Natural killer cell (primary cell): ENCODE results near the genes IRF5, STRIP2 and NRF1.

DNA sequence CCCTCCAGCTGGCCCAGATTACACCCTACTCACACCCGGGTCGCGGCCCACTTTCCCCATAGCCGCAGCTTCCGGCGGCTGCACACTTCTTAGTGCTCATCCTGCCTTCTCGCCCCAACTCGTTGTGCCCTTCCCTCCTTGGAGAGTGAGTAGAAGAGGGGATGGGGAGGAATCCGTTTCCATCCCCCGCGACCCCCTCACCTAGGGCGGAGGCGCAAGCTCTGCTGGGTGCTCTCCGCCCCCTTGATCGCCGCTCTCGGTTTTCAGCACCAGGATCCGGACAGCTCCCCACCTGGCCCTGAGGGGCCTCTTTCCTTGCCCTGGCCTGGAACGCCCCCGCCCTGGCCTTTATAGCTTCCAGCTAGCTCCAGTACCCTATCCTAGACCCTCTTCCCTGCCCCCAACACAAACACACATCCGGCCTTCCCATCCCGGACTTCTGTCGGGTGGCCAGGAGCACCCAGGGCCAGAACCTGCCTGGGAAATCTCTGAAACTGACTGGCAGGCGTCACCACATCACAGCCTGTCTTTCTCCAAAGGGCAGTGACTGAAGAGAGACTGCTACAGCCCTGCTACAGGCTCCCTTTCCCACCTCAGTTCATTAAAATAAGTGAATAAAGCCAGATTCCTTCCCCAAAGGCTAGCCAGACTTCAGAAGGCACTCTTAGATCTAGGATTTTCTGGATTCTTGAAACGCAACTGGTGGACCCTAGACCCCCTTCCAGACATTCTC lies 72.4 kb upstream of the LEP start:
- PRO-cap = no peak

- PRO-cap = no peak
Measured at GRCh38 chr7:128303855-128304164, 39.9 kb downstream of the RBM28 start.

DNA sequence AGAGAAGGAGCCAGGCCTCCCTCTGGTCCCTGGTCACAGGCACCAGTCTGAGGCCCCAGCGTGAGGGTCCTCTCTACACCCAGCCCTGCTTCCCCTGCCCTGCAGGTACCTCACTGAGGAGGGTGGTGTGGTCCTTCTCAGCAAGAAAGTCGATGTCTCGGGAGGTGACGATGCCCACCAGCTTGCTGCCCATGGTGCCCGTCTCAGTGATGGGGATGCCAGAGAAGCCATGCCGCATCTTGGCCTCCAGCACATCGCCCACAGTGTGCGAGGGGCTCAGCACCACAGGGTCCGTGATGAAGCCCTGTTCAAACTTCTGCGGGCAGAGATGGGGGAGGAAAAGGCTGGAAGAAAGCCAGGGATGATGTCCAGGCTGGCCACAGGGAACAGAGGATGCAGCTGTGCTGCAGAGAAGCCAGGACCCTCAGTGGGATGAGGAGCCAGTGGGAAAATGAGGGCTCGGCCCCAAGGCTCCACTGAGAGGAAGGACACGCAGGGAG lies 9.5 kb downstream of the IMPDH1 start:
- PRO-cap = no peak

DNA sequence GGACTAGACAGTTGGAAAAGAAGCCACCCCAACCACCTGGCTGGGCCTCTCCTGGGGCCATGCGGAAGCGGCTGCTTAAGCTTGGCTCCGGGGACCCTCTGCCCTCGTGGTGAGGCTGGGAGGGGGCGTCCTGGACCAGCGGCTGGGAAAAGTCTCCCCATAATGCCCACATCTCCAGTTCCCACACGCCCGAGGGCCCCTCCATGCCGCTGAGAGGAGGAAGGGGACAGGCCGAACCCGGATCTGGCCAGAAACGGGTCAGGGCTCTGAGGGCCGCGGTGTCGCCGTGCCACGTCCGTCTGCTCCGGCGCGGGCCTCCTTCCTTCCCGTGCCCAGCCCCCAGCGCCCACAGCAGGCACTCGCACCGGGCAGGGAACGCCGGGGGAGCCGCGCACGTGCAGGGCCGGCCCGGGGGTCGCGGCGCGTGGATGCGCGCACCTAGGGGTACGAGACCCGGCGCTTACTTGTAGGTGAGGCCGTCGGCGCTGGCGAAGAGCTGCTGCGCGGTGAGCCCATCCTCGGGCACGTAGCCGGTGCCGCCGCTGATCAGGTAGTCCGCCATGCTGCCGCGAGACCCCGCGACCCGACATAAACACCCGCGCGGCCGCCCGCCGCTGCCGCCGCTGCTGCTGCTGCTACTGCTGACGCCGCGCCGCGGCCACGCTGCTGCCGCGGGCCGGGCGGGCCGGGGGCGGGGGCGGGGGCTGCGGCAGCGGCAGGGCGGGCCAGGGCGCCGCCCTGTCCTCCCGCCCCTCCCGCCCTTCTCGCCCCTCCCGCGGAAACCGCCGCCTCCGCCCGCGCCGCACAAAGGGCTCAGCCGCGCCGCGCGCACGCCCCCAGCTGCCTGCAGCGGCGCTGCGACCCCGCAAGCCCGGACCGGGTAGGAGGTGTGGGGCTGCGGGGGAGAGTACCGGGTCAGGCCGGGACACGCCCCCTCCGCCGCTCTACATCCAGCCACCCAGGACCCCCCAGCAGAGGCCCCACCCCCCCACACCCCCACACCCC lies 4.2 kb downstream of the IMPDH1 start:
- PRO-cap = unidirectional peak, minus-strand start at position 616 of the sequence

GRCh38 chr7:128454262-128454945 lies 1.3 kb upstream of the HILPDA start:
- PRO-cap = no peak

- PRO-cap = no peak
Measured at GRCh38 chr7:128533352-128534177, 57.0 kb downstream of the METTL2B start.

DNA sequence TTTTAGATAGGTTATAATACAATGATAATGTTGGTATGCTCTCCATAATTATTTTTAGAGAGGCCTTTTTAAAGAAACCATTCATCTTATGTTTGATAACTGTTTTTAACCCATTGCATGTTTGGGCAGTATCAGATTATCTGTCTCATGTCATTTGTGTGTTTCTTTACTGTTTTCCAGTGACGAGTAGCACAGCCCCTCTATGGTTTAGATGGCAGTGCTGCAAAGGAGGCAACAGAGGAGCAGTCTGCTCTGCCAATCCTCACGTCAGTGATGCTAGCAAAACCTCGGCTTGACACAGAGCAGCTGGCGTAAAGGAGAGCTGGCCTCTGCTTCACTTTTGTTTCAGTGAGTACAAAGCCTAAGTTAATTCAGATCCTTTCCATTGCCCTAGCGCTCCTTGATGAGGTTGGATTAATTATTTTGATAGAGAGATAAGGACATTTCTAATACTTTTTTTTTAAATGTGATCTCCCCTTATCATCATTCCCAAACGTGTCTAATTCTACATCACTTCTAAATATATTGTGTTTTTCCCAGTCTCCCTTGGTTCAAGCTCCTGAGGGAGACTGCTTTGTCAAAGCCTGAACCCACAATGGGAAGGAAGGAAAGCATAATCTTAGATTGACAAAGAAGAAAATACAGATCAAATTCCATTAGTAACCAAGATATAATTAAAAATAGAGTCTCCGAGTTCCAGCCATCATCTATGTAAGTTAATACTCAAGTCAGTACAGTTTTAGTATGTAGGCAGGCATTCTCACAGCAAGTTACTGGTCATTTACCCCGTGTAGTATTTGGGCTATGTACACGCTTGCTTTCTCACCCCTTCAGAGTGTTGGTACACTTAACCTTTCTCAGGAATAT lies 80.2 kb upstream of the GARIN1A start:
- PRO-cap = no peak

DNA sequence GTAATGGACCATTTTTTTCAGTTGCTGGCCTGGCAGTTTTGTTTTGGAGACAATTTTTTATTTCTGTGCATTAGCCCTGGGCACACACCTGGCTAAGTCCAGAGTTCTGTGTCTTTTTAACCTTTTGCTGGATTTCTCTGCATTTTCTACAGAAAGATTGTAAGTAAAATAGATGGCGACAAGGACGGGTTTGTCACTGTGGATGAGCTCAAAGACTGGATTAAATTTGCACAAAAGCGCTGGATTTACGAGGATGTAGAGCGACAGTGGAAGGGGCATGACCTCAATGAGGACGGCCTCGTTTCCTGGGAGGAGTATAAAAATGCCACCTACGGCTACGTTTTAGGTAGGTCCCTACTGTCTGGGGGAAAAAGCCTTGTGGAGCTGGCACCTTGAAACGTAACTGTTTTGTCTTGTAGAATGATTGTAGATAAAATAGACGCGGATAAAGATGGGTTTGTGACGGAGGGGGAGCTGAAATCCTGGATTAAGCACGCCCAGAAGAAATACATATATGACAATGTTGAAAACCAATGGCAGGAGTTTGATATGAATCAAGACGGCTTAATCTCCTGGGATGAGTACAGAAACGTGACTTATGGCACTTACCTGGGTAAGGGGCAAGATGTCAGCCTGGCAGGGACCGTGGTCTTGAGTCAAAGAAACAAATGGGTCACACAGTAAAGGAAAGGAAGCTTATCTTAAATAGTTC lies 15.1 kb downstream of the CALU start:
- PRO-cap = no peak

GRCh38 chr7:128792588-128793157 lies 905 bp downstream of the CCDC136 start:
- PRO-cap = no peak

GRCh38 chr7:128811693-128812476 lies 18.3 kb upstream of the FLNC start:
- PRO-cap = no peak

DNA sequence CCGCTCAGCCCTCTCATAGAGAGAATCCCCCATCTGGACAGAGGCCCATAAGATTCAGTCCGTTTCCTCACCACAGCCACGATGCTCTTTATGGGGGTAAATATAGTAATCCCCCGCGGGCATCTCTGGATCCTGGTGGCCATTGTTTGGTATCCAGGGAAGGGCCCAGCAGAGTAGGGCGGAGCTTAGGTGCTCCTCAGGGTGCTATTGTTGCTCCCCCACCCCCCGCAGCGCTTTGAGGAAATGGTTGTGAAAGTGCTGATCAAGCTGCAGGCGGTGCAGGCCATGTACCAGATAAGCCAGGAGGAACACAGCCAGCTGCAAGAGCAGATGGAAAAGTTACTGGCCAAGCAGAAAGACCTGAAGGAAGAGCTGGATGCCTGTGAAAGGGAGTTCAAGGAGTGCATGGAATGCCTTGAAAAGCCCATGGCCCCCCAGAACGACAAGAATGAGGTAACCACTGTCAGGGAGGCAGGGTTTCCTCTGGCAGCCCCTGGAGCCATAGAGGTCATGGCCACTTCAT lies 17.7 kb upstream of the FLNC start:
- PRO-cap = no peak

- PRO-cap = no peak
Measured at GRCh38 chr7:128843055-128843581, 12.9 kb downstream of the FLNC start.

- PRO-cap = no peak
Measured at GRCh38 chr7:128857015-128857599, 5.5 kb upstream of the ATP6V1F start.

DNA sequence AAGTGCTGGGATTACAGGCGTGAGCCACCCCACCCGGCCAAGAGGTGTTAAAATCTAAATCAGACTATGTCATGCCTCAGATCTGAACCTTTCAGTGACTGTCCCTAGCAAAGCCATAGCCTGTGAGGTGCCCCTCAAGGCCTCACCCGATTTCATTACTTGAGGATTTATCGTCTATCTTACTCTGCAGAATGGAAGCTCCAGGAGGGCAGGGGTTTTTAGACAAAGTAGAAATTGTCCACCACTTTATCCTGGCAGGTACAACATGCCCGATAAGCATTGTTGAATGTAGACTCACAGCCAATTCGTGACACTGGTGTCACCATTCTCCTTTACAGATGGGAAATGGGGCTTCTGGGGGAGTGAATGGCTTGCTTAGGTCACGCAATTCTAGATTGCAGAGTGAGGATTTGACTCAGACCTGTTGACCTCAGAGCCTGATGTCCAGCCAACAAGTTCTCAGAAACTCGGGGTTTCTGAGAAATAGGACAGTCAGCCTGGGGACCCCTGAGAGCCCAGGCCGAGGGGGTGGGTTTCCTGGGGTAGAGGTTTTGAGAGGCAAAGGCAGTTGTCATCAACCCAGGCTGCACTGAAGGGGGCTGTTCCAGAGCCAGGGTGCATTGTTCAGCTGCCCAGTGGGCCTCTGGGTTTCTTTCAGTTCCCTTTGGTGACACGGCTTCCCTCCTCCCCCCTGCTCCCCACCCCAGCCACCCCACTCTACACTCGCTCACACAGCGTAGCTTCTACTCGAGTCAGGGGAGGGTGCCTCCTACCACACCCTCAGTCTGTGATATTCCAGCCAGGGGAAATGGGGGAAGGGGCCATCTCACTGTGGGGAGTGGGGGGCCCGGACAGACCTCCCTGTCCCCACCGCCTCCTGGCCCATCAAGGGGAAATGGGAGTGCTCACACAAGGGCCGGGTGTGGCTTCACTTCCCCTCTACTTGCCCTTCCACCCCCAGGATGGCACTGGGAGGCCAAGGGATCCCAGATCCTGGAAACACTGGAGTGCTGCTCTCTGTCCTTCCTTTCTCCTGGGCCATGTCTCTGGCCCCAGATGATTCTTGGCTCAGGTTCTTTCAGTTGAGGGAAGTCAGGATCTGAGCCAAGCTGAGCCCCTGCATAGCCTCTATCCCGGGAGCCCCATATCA lies 3.0 kb upstream of the IRF5 start:
- PRO-cap = no peak

DNA sequence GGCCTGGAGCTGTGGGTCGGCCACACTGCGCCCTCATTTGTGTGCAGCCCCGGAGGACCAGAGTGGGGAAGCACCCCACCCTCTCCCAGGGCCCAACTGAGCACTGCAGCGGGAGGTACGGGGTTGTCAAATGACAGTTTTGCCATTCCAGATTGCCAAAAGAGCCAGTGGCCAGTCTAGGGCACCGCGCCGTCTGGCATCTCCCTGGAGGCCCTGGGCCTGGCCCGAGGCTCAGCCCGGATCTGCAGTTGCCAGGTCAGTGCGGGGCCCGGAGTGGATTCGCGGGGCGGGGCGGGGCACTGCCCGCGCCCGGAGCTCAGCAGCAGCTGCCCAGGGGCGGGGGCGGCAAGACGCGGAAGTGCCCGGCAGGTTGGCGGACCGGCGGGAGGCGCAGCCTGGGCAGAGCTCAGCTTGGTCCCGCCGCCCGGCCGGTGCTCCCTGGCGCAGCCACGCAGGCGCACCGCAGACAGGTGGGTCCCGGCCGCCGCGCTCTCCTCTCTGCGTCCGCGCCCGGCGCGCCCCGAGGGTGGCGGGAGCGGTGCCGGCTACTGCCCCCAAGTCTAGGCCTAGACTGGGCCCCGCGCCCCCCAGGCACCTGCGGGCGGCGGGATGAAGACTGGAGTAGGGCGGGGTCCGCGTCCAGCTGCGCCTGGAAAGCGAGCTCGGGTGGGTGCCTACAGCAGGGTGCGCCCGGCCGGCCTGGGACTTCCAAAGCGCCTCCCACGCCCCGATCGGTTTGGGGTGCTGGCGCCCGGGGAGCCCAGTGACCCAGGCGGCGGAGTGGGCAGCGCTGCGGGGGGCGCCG lies at the start of gene IRF5:
Gene IRF5, plus strand, starts transcription at position 348 of the 805 bp plus-strand sequence.
- PRO-cap = bidirectional peak, plus-strand start at position 348 of the sequence, minus-strand start at position 244 of the sequence

GRCh38 chr7:128938816-128940007 lies 1.5 kb downstream of the IRF5 start:
- PRO-cap = no peak

DNA sequence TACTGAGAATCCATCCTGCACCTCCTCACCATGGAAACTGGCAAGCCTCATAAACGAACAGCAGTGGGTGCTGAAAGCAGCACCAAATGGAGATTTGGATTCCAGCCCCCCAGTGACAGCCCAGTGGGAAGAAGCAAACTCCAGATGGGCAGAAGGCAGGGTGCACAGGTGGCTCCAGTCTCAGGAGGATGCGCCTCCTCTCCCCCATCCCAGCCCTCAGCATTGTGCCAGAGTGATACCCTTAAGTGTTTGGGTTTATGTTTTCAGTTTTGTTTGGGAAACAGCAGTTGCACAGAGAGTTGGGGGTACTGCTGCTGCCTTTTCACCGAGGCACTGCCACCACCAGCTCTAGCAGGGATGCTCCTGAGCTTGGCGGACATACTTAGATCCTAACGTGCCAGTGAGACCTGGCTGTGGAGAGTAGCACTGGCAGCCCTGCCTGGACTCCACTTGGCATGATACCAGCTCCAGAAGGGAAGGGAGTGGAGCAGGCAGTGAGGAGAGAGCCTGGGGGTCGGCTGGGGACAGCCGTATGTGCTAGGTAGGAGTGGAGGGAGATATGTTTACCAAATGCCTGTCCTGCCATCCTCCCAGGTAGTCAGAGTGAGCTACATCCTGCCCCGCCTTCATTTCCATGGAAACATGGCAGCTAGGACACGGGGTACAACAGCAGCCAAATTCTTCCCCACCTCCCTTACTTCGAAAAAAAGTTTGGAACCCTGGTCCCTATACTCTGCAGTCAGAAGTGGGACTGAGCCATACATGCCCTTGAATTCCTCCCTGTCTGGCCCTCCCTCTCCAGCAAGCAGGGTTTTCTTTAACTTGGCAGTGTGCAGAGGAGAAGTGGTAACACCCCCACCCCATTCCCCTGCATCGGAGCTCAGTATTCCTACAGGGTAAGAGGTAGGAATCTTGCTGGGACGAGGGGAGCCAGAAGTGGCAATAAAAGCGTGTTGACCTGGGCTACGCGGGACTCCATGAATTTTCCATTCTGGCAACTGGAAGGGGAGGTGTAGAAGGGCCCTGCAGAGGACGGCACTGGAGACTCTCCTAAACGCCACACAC lies 20.2 kb upstream of the SMO start:
- PRO-cap = no peak

DNA sequence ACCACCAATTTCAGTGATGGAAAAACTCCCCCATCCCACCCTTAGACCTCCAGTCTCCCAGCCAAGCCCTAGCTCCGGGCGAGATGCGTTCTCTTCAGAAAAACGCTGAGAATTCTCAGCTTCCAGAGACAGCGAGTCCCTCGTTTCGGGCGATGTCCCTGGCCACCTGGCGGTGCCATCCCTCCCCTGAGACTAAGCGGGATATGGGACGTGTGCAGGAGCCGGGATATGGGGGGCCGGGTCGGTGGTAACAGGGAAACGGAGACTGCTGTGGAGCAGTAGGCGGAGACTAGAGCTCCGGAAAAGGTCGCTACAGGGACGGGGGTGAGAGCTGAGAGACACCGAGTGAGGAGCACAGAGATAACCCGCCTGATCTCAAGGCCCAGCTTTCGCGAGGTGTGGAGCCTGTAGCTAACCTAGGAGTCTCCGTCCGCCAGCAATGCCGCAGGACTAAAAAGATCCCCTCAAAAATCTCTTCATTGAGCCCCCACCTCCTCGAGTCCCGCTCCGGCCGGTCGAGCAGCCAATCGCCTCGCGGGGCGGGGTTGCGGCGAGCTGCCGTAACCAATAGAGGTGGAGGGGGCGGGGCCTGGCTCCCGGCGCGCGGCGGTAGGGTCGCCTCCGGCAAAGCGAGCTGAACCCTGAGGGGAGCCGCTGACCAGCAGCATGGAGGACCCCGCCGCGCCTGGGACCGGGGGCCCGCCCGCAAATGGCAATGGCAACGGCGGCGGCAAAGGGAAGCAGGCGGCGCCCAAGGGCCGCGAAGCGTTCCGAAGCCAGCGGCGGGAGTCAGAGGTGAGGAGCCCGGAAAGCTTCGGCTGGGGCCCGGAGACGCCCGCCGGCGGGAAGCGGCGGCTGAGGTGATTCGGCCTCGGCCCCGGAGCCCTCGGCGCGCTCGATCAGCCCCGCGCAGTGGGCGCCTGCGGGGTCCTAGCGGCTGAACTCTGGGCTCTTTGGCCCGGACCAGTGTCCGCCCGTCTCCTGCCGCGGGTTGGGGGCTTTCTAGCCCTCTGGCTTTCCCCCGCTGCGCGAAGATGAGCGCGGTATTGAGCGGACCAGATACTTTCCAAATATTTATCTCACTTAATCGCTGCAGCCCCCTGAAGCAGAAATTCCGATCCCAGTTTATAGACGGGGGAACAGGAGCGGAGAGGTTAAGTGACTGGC lies at the start of gene STRIP2:
Gene STRIP2, plus strand, starts transcription at position 626 of the 1,167 bp plus-strand sequence.
- PRO-cap = bidirectional peak, plus-strand start at position 627 of the sequence, minus-strand start at position 428 of the sequence

GRCh38 chr7:129434974-129435386 lies 748 bp downstream of the STRIP2 start:
- PRO-cap = no peak

DNA sequence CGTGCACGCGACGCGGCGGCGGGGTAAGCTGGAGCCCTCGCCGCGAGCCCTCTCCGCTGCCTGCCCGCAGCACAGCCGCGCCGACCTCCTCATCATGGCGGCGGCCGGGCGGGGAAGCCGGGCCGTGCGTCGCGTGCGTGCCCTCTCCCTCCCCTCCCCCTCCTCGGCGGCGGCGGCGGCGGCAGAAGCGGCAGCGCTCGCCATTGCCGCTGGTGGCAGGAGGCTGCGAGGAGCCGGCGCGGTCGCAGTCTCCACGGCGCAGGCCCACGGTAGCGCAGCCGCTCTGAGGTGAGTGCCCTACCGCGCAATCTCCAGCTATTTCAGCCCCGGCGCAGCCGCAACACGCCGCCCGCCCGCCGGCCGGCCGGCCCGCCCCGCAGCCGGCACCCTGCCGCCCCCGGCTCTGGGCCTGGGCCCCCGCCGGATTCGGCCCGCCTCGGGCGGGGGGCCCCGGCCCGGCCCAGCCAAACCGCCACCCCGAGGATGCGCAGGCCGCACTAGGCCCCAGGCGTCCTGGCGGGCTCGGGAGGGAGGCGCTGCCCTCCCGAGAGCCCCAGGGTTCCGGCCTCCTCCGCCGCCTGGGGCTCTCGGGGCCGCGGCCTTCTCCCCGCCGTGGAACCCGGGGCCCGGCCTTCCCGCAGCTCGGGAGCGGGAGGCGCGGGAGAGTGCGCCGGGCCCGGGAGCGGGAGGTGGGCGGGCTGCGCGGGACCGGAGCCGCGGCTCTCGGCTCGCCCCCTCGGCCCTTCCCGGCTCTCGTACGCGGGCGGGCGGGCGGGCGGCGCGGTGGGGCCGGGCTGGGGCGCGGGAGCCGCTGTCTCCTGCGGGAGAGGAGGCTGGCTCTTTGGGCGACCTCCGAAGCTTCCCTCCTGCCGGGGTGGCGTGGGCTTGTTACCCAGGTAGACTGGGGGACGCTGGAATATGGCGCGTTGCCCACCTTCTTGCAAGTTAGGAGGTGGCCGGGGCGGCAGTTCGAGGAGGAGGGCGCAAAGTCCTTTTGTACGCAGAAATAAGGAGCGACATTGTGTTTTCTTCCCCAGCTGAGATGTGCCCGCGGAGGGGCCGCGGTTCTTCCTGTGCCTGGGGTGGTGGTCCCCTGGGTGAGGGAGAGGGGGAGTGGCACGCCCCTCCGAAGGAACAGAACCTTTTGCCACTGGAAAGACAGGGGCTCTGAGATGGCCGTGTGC lies at the start of gene NRF1:
Gene NRF1, plus strand, starts transcription at position 184 of the 1,184 bp plus-strand sequence.
- PRO-cap = bidirectional peak, plus-strand start at position 203 of the sequence, minus-strand start outside the sequence; bidirectional peak, plus-strand start at position 507 of the sequence, minus-strand start at position 405 of the sequence